Hepatocyte (in vitro differentiated cells and primary cell): ENCODE measurements around the genes MORN5 and LHX6.

DNA sequence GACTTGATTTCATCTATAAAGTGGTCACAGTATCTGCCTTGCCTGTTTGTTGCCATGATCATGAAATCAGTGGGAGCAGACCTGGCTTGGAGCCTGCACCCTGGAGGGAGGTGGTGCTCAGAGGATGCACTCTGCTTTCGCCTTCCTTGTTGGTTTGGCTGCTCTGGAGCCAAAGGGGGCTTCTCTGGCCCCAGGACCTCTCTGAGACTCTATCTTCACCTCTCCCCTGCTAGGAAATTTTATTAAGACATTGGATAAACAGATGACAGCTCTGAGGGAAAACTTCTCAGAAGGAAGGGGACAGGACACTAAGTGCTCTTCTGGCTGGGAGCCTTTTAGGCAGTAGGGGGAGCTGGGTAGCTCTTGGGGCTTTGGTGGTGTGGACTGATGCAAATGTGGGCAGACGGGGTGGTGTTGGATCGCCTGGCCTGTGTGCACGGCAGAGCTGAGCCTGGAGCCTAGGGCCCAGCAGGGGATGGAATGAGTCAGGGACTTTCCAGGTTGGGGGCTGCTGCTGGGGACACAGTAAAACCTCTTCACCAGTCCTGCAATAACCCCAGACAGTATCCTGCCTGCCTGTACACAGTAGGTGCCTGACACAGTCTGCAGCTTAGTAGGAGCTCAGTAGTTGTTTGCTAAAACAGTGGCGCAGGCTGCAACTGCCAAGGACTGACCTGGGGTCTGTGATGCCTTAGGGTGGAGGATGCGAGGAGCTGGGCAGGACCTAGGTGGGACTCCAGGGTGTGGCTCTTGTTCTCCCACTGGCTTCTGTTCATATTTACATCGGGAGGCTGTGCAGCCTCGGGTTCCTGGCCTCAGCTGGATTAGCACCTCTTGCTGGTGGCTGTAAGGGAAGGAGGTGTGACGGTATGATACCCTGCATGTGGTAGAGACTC, 83.7 kb downstream of the DAB2IP start:
- RAMPAGE, long total RNA: no peak
- RRBS: no CpG with 5 or more reads among the region's 9 CpGs

DNA sequence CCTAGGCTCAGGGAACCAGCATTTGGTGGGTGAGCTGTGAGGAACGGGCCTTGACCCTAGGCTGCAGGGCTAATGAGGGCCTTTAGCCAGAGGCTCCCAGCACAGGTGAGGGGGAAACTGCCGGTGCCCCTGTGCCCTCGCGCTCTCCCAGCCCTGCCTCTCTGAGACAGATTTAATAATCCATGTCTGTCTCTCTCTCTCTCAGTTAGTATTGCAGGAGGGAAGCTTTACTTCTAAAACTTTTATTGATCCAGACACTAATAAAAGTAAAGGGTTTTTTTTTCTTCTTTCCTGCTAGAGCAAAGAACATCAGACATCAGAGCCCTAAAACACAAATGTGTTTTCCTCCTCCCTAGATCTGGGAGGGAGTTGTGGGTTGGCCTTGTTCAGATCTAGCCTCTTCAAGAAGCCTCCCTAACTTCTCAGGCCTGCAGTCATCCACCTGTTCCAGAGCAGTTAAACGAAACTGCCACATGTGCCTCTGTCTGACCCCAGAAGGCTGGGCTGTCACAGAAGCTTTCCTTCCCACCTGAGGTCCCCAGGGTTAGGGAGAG, 86.8 kb downstream of the DAB2IP start:
- RAMPAGE, long total RNA: no peak
- RRBS: no CpG with 5 or more reads among the region's 5 CpGs

DNA sequence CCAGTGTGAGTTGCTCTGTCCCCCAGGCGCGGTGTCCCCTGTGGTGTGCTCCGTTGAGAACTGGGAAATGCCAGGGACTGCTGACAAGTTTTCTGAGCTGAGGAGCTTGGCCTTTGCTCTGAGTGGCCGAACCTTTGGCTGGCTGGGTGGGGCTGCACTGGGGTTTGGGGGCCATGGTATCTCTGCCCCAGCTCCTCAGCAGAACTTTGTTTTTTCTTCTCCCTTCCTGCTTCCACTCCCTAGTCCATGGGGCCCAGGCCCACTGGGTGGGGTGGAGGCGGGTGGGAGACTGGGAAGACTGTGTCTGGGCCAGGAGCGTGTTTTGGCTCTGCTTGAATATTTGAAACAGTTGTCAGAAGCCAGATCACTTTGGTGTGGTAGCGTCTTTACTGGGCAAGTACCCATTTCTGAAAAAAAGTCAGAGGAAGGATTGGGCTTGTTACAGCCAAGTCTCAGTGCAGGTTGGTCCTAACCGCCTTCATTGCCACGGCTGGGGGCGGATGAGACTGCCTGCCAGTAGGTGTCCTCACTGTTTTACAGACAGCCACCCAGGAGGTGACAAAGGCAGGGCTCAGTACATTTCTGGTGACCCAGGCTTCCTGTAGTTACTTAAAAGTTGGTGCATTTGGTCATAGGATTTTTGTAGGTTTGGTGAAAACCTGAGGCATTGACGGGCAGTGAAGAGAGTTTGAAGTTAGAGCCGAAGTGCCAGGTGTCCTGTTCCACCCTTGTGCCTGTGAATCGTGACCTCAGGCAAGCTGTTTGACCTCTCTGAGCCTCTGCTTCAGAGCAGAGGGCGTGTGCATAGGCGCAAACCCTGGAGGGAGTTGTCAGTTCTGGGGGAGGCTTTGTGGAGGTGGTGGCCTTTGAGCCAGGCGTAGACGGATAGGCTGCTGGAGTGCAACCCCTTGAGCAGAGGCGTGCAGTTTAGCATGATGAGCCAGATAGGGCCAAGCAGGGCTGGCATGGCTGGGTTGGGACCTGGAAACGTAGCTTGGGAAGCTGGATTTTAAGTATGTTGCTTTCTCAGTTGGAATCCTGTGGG, 92.9 kb downstream of the DAB2IP start:
- RAMPAGE, long total RNA: no peak
- RRBS: no CpG with 5 or more reads among the region's 19 CpGs

GRCh38 chr9:121772569-121773725, 121.5 kb downstream of the DAB2IP start:
- RAMPAGE, long total RNA: no peak
- RRBS: 46% methylated on average over 16 of the region's 59 CpGs

- RAMPAGE, long total RNA: no peak
- RRBS: 95% methylated on average over 5 of the region's 18 CpGs
Observed at GRCh38 chr9:121775249-121775940, 124.0 kb downstream of the DAB2IP start.

DNA sequence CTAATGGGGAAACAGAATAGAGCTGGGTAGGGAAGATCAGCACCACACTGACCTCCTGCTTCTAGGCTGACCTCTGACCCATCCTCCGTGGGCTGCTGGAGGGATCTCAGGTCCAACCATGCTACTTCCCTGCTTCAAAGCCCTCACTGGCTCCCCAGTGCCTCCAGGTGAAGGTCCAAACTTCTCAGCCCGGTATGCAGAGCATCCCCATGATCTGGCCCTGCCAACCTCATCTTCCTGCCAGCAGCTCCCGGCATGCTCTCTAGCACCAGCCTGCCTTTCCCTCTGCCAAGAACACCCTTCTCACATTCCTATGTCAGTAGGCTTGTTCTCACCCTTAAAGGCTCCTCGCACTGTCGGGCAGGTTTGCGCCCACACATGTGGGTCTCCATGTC, 28.4 kb downstream of the NDUFA8 start:
- RAMPAGE, long total RNA: no peak
- RRBS: 42% methylated on average over 2 of the region's 6 CpGs

DNA sequence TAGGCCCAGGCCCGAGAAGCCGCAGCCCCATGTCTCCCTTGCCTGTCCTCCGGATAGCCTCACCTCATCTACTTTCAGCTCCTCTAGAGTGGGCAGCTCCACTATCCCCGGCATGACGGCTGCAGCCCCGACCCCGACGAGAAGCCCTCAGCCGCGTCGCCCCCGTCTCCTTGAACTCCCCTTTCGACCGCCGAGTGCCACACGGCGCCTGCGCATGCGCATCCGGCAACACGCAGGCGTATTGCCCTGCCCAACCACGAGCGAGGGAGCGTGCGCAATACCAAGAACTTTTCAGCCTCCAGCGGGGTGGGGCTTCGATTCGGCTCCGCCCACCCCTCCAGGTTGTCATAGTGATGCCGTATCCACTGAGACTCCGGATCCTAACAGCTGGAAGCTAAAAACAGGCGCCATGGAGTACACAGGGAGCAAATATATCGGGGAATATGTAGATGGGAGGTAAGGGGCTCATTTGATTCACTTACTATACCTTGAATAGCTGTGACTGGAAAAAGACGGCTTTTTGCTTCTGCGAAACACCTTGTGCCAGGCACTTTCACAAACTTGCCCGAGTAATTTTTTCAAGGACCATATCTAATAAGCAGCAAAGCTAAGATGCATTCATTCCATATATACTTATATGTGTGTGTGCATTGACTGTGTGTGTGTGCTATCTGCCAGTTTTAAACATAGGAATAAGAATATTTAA, at the start of gene MORN5:
MORN5 (plus strand) TSS at position 345 of the 706 bp plus-strand sequence.
- RAMPAGE, long total RNA: start-site peak on the minus strand centred at position 195 of the sequence, 51 bp wide, 204 and 37 reads in 2 replicates
- RRBS: 1% methylated on average over 13 of the region's 37 CpGs

DNA sequence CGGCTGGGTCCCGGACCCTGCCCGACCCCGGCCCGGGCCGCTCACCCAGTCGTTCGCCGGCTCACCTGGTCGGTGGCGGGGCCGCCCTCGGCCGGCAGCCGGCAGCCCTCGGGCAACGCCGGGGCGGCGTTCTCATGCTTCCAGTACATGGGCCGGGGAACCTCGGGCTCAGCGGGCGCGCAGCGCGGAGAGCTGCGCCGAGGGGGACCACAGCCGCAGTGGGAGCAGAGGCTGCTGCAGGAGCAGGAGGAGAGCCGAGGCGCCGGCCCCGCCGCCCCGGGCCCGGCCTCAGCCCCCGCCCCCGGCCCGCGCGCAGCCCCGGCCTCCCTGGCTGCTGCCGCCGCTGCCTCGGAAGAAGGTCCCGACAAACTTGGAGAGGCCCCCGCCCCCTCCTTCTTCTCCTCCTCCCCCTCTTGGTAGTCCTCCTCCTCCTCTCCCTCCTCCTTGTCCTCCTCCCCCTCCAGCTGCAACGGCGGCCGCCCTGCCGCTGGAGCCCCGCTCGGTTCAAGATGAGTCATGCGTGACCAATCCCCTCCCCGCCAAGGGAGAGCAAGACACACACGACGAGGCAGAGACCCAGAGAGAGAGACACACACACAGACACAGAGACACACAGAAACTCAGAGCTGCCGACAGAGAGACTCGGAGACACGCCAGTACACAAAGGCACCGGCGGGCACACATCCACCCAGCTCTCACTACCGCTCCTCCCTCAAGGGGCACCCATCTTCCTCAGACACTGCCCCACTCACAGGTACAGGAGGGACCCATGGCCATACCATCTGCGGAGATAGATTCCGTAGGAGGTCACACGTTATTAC, at the start of gene LHX6:
LHX6 (minus strand) TSS at position 366 of the 821 bp plus-strand sequence.
- RAMPAGE, long total RNA: no peak
- RRBS: 5% methylated on average over 16 of the region's 67 CpGs

- RAMPAGE, long total RNA: no peak
- RRBS: no CpG with 5 or more reads among the region's 13 CpGs
Observed at GRCh38 chr9:122263948-122264420, 656 bp downstream of the RBM18 start.

GRCh38 chr9:122332064-122332612, 38.7 kb upstream of the PTGS1 start:
- RAMPAGE, long total RNA: no peak
- RRBS: no CpG with 5 or more reads among the region's 7 CpGs

- RAMPAGE, long total RNA: no peak
- RRBS: no CpG with 5 or more reads among the region's 20 CpGs
Observed at GRCh38 chr9:122374972-122375917, 4.4 kb downstream of the PTGS1 start.

DNA sequence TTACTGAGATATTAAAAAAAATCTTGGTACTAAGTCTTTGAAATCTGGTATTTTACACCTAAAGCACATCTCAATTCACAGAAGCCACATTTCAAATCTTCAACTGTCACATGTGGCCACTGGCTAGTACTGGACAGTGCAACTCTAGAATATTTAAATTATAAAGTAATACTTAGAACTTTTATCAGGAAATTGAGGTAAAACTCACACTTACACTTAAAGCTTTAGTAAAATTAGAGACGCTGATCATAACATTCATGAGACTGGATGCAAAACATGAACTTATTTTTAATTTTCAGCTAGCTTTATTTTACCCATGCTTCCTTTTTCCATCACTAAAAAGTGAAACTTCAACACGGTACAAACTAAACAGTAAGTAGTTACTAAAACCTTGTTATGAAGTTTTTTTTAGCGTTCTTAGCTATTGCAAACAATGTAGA, 2.2 kb downstream of the RC3H2 start:
- RAMPAGE, long total RNA: no peak
- RRBS: no CpG with 5 or more reads among the region's 3 CpGs

GRCh38 chr9:123137736-123138880, 104.6 kb downstream of the GPR21 start:
- RAMPAGE, long total RNA: no peak
- RRBS: no CpG with 5 or more reads among the region's 7 CpGs

DNA sequence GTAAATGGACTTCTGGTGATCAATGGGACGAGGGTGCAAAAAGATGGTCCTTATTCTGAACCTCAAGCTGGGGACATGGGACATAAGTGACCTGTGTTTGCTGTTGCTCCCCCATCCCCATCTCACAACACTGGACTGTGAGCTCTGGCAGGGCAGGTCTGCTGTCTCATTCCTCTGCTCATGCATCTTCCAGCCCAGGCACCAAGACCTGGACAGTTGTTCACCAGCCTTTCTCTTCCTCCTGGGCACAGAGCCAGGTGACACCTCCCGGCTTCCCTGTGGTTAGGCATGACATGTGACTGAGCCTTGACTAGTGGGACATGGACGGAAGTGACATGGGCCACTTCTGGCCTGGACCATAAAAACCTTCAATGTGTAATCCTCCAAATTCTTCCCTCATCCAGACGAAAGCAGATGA, 26.8 kb upstream of the CRB2 start:
- RAMPAGE, long total RNA: no peak
- RRBS: no CpG with 5 or more reads among the region's 4 CpGs

- RAMPAGE, long total RNA: no peak
- RRBS: no CpG with 5 or more reads among the region's 8 CpGs
Observed at GRCh38 chr9:123356385-123356601, 296 bp downstream of the CRB2 start.

DNA sequence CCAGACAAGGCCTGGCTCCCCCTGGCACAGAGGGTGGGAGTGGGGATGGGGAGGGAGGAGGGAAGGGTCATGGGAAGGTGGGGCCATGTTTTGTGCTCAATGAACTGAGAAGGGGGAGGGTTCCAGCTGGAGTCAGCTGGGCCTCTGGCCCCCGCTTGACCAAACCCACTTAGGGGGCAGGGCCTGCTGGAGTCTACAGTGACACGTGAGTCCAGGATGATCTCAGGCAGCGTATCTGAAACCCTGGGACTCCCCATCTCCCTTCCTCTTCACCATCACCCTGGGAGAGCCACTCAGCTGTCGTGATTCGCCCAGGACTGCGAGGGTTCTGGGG, 8.5 kb downstream of the CRB2 start:
- RAMPAGE, long total RNA: no peak
- RRBS: no CpG with 5 or more reads among the region's 6 CpGs

DNA sequence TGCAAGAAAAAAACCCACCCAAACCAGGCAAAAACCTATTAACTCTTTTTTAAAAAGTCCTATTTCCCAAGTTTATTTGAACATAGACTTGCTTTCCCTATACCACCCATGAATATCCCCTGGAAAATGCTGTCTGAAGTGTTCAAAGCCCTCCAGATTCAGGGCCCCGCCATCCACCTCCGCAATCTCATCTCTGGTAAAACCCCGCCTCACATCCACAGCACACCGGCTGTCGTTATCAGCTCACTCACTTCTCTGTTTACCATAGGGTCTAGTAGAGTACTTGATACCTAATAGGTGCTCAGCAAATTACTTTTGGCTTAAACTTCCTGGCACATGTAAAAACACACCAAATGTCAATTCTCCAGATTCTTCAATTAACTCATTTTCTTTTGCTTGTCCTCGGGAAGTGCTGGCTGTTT, 58.6 kb downstream of the CRB2 start:
- RAMPAGE, long total RNA: no peak
- RRBS: no CpG with 5 or more reads among the region's 6 CpGs

GRCh38 chr9:123461021-123461483, 105.1 kb downstream of the CRB2 start:
- RAMPAGE, long total RNA: no peak
- RRBS: no CpG with 5 or more reads among the region's 5 CpGs

GRCh38 chr9:123482664-123483215, 126.7 kb downstream of the CRB2 start:
- RAMPAGE, long total RNA: no peak
- RRBS: no CpG with 5 or more reads among the region's 1 CpG

GRCh38 chr9:124652407-124653091, 118.6 kb downstream of the NR6A1 start:
- RAMPAGE, long total RNA: no peak
- RRBS: no CpG with 5 or more reads among the region's 3 CpGs